Colon Carcinoma Metastatic in the Brain (tissue), 2 donors: ENCODE results near the gene ZSWIM5.

DNA sequence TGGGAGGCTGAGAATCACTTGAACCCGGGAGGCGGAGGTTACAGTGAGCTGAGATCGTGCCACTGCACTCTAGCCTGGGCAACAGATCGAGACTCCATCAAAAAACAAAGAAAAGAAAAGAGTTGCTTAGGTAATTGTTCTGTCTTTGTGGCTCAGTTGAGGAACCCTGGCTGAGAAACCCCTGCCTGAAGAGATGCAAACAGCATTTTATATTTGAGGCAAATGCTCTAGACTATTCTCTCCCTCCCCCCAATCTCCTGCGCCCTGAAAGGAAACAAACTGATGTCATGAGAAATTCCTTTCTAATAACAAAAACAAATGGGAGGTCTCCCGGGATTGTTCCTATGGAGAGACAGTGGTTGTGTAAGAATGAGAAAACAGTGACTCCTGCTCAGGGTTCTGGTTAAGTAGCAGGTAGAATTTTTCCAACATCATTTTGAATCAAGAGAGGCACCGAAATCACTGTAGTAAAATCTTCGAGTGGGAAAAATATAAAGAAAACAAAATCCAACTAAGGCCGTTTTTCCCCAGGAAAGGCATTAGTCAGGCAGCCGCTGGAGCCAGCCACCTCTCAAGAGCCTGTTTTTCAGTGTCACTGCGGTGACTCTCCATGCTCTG is 80.1 kb downstream of the RNF220 start:
- PRO-cap, 2 experiments: no peak in any of the 2 experiments

GRCh38 chr1:44496552-44496939 is 91.5 kb downstream of the RNF220 start:
- PRO-cap, 2 experiments: no peak in any of the 2 experiments

DNA sequence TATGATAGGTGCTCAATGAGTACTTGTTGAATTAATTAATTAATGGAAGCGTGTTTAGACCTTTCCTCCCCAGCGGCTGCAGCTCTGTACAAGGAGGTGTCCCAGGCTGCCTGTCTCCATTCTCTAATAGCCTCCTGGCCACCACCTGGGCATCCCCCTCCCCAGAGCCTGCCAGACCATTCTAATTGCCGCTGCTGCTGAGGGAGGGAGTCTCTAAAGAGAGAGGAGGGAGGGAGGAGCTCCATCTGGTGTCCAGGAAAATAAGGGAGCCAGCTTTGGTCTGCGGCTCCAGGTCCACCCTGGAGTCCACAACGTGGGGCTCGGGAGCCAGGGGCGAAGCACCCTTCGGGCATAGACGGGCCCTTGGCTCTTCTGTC is 95.5 kb downstream of the RNF220 start:
- PRO-cap, 2 experiments: no peak in any of the 2 experiments

DNA sequence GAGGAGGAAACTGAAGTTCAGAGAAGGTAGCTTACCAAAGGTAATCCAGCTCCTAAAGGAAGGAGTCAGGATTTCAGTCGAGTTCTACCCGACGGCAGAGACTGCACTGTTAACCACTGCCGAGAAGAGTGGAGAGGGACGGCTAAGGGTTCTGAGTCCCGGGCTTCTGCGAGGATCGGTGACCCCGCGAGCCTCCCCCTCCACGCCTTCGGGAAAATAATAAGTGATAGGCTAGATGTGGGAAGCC is 626 bp downstream of the TMEM53 start:
- PRO-cap, 2 experiments: no peak in any of the 2 experiments

DNA sequence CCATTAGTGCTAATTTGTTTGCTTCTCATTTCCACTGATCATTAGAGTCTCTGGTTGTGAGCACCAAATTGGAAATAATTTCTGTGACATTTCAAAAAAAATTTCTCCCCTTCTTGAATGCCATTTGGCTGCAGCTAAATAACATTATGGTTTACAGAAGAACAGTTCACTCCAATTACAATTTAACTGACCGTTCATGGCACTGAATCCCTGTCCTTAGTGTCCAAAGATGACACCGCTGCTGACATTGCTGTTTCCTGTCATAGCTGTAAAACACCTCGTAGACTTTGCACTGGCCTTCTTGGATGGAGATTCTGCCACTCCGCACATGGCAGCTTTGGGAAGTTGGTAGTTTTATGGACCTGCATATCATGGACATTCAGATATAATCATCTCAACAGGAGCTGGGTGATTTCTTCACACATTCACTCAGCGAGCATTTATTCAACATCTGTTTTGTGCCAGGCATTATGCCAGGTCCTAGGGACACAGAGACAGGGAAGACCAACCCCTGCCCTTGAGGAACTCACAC is 4.9 kb downstream of the ARMH1 start:
- PRO-cap, 2 experiments: no peak in any of the 2 experiments

GRCh38 chr1:44684461-44684953 is 10.0 kb downstream of the ARMH1 start:
- PRO-cap, 2 experiments: no peak in any of the 2 experiments

DNA sequence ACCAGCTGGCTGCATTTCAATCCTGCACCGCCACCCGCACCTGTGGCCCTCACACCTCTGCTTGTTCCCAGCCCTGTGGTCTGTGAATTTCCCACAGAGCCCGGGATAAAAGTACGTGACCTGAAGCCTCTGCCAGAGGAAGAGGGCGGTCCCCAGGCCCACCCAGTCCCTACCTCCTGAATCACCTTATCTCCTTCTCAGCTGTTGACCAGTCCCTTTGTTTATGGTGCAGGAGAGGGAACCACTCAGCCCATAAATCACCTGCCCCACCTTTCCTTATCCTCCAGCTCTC is 3.4 kb upstream of the BEST4 start:
- PRO-cap, 2 experiments: no peak in any of the 2 experiments

DNA sequence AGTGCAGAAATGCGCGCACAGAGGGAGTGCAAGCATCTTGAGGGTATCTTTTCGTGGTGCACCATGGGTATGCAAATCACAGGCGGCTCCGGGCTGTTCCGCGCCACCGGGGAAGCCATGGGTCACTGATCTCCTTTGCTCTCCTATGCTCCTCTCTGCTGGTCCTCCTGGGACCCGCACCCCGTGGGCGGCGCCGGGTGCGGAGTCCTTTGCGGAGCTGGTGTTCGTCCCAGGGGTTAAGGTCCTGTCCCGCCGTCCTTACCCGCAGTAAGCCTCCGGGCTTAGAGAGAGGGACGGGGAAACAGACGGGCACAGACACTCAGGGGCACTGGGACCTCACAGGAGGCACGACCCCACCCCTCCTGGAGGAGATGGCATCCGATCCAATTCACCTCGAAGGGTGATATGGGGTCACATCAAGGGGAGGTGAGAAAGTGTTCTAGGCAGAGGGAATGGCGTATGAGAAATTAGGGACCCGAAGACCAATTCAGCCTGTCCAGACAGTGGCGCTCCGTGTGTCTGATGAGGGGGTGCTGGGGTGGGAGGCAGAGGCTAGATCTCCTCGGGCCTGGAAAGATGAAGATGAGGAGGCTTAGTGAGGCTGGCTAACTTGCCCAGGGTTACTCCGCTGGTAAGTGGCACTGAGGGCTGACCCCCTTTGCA is 11.9 kb downstream of the BTBD19 start:
- PRO-cap, 2 experiments: peak in 2 of 2 experiments; most common plus-strand start position 96 of the sequence (in 2)

GRCh38 chr1:45205407-45206233 is 785 bp downstream of the ZSWIM5 start:
- PRO-cap, 2 experiments: peak in 2 of 2 experiments; most common plus-strand start chr1:45206036 (in 1); most common minus-strand start chr1:45205853 (in 2)

DNA sequence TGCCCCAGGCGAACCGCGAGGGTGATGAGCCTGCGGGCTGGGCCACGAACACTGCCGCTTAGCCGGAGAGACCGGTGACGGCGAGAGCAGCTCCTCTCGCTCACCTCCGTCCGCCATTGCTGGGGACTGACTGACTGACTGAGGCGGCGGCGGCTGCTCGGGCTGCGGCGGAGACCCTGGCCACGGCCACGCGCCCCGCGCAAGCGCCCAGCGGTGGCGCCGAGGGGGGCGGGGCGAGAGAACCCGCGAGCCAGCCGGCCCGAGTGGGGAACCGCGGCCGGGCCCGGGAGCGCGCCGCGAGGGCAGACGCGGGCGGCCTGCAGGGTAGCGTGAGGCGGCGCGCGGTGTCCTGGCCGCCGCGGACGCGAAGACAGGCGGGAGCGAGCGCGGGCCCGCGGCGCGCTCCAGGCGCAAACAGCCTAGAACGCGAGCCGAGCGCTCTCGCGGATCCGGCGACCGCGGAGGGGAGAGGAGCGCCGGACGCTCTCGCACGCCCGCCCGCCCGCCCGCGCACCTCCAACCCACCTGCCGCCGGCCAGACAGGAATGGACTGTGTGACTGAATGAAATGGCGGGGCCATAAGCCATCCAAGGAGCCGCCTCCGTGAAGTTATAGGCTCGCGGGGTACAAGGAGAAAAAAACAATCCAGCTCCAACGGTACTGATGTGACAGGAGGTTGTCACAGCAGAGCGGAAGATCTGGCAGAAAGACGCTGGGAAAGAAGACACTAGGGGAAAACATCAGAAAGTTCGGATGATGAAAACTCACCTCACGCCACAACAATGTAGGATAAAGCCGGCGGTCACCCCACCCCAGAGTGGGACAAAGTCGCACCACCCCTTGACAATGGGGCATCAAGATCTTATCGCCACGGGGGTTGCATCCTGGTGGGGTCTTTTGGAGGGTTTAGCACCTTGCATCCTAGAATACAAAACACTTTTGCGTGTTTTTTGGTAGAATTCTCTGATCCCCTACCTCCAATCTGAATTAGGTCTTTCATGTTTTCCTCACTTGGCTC is at the start of gene ZSWIM5:
Gene ZSWIM5, minus strand, starts transcription at position 372 of the 1,018 bp plus-strand sequence.
- PRO-cap, 2 experiments: peak in 2 of 2 experiments; most common plus-strand start position 452 of the sequence (in 2); most common minus-strand start position 366 of the sequence (in 2)

DNA sequence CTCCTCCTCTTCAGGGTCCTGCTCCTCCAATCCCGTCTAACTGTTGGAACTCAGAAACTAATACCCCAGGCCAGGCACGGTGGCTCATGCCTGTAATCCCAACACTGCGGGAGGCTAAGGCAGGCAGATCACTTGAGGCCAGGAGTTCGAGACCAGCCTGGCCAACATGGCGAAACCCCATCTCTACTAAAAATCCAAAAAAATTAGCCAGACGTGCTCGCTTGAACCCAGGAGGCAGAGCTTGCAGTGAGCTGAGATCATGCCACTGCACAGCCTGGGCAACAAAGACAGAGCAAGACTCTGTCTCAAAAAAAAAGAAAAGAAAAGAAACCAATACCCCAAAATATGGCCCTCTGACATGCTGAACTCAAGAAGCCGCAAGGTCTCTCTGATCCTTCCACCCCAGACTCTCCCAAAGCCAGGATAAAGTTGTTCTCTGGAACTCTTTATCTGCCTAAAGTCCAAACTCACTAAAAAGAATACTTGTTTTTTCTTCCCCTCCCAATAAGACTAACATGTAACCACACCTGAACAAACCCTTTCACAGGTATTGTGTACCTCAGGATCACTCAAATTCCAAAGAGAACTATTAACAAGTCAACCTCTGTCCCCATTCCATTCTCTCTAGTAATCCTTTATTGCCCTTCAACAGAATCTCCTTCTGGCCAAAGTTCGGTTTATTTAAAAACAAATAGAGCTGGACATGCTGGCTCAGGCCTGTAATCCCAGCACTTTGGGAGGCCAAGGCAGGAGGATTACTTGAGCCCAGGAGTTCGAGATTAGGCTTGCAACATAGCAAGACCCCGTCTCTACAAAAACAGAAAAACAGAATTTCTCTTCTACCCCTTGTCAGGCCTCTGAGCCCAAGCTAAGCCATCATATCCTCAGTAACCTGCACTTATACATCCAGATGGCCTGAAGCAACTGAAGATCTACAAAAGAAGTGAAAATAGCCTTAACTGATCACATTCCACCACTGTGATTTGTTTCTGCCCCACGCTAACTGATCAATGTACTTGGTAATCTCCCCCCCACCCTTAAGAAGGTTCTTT is 3.9 kb downstream of the MUTYH start:
- PRO-cap, 2 experiments: peak in 2 of 2 experiments; most common plus-strand start position 684 of the sequence (in 1); most common minus-strand start position 411 of the sequence (in 1)

DNA sequence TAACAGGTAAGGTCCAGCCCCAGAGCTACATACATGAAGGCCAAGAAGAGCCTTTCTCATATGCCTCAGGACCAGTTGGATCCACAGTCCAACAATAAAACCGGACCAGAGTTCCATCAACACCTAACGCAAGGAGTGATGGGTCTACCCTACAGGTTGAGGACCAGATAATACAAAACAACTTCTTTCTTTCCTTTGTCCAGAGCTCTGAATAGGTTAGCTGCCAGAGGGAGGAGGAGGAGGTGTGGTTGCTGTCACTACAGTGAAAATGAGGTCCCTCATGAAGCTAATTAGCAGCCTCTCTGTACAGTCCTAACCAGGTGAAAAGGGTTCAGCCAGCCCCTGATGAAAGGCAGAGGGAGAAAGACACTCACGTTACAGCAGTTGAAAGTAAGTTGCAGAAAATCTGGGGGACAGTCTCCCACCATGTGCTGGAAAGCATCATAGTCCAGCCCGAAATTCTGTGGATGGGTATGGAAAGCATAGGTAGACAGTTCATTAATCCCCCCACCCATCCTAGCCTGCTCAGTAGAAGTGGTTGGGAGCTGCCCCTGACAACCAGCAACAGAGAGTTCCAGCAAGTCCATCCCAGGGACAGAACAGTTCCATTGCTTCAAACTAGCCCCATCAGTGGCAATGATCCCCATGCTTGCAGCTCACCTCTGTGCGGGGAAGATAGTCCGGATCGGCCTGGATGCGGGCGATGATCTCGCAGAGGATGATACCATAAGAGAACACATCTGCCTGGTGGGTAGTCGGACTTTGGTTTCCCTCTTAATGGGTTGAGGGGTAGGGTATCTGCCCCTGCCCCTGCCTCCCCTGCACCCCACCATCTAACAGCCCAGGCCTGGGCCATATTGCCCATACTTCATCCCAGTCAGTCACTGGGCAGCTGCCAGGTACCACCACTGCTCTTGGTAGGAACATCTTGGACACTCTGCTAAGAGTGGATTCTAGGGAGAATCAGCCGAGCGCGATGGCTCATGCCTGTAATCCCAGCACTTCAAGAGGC is 6.7 kb downstream of the TOE1 start:
- PRO-cap, 2 experiments: no peak in any of the 2 experiments

GRCh38 chr1:45507872-45509202 is 8.2 kb downstream of the MMACHC start:
- PRO-cap, 2 experiments: no peak in any of the 2 experiments

- PRO-cap, 2 experiments: no peak in any of the 2 experiments
These were observed 791 bp downstream of the NASP start for GRCh38 chr1:45584222-45585441.

DNA sequence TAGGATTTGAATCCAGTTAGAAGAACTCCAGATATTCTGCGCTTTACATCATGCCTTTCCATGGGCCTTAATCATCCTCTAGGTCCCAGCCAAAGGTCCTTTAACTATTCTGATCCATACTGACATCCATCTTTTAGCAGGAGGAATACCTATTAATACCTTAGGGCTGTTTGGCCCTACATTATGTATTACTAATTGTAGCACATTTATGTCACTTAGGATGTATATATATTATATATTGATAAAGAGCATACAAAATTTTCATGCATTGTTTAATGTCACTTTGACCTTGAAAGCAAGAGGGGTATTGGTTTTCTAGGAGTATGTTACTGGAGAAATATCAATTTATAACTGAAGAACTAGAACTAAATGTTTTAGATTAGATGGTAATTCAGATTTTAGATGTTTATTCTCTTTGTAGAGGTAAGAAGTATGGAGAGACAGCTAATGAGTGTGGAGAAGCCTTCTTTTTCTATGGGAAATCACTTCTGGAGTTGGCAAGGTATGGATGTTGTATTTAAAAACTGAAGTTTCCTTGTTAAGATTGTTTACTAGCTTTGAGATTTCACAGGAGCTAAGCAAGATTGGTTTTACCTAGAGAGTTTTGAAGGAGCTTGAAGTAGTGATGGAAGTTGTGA is 19.2 kb downstream of the CCDC17 start:
- PRO-cap, 2 experiments: no peak in any of the 2 experiments

DNA sequence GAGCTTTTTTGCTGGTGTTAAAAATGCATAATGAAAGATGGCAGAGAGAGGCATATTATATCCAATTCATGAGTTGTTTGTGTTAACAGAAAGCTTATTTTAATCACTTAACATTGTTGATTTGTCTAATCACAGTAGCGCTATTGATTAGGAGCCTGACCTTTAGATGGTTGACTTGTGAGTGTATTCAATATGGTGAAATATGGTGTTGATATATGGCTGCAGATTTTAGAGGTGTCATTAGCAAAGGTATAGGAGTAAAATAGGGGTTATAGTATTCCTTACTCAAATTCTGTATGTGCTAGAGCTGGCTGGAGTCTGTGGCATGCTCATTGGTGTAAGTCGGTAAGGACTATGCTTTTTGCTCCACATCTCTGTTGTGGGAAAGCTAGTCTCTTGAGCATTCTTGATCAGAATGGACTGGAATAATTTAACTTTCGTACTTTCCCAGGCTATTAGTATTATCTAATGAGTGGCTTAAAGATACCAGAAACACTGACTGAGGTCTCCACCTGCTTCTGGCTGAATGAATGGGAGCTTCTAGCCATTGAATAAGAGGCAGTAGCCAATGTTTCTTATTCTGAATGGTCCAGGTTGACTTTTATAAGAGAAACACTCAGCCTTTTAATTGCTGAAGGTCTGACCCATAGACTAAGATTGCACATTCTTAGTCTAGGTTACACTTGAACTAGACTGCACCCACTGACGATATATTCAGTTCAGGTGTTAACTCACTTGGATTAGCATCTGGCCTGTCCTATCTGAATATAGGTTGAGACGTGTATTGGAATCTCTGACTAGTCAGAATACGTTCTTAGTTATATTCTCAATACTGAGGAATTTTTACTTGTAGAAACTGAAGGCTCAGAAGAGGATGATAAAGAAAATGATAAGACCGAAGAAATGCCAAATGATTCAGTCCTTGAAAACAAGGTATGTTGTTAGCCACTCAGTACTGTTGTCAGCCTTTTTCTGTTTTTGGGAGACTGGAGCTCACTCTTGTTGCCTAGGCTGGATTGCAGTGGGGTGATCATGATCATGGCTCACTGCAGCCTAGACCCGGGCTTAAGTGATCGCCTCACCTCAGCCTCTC is 11.2 kb downstream of the CCDC17 start:
- PRO-cap, 2 experiments: no peak in any of the 2 experiments

DNA sequence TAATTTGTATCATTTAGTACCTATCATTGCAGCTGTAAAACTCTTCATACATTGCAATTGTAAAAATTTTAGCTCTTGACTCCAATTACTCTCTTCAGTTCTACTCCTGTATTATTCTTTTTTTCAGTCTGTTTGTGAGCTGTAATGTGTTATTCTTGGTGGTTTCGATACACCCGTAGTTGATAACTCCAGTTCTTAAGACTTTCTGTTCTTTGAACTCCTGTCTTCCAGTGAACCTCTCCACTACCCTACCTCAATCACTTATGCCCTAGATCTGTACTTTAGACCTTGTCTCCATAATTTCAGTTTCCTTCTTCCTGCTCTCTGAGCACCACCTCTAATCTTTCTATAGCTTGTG is 159.4 kb downstream of the PIK3R3 start:
- PRO-cap, 2 experiments: peak in 1 of 2 experiments; most common minus-strand start position 236 of the sequence (in 1)

GRCh38 chr1:45973392-45974256 is 158.8 kb downstream of the PIK3R3 start:
- PRO-cap, 2 experiments: no peak in any of the 2 experiments

GRCh38 chr1:46002382-46003030 is 129.9 kb downstream of the PIK3R3 start:
- PRO-cap, 2 experiments: no peak in any of the 2 experiments

- PRO-cap, 2 experiments: no peak in any of the 2 experiments
These were observed 105.8 kb downstream of the PIK3R3 start for GRCh38 chr1:46026544-46027020.